SJCRH30 (cell line): Measurements from ENCODE around the genes SMPDL3B and PTAFR.

DNA sequence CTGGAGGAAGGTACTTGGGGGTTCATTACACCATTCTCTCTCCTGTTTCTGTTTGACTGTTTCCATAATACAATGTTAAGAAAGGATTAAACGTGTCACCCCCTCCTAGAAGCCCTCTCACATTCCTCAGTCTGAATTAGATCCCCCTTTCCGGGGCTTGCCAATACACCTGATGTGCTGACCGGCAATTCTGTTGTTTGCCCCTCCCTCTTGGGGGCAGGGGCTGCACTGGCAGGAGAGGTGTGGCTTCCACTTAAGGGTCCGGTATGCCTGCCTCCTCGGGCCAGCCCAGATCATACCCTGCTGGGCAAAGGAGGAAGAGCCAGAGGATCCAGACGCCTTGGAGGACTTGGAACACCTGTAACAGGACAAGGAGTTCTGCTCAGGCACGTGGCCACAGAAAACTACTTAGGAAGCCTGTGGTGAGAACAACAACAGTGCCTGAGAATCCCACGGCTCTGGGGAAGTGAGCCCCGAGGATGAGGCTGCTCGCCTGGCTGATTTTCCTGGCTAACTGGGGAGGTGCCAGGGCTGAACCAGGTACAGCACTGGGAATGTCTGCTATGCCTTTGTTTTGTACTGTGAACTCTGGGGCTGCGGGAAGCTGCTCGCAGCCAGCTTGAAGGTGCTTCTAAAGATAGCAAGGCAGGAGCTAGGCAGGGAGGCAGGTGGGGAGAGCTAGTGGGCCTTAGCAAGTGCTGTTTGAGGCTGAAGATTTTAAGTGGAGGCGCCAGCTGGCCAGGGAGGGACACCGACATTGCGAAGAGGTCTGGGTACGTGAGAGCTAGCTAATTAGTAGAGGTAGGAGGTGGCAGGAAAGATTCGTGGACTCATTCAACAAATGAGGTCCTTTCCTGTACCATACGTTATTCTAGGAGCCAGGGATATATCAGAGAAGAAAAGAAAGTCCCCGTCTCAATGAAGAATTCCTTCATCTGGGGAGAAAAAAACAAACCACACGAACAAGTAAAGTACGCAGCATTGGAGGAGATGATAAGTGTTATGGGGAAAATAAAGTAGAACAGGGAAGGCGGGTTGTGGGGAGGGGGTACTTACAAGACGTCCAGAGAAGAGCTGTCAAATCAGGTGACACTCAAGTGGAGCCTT is at the start of gene SMPDL3B:
TSS of gene SMPDL3B (plus strand) at position 296 of the 1,107 bp plus-strand sequence.
- RAMPAGE, long total RNA, result no peak

DNA sequence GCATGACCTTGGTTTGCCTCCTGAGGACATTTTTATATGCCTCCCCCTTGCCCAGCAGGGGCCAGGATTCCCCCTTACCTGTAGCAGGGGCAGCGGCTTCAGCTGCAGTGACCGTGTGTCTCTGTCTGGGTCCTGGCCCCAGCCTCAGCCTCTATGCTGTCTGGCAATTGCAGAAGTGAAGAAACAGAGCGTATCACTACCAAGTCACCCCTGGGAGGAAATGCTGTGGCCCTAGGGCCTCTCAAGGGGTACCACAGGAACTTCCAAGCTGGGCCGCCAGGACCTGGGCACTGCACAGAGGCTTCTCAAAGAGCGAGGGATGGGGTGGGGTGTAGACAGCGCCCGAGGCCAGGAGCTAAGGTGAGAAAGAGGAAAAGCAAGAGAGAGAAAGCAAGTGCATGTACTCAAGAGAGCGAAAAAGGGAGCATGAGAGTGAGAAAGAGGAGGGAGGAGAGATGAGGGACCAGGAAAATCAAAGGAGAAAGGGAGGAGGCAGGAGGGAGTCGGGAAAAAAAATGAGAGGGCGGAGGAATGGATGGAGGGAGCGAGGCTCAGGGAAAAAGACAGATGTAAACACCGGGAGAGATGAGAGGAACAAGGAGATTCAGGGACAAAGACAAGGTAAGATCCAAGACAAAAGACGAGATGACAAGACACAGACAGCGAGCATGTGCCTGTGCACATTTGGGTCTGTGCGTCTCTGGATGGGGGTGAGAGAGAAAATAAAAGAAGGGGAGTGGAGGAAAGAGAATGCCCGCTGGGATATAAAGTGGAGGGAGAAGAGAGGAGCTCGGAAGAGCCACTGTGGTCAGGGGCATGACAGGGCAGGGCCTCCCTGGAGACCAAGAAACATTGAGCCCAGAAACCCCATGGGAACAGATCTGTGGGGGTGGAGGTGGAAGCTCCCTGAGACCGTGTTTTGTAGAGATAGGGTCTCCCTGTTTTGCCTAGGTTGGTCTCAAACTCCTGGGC is at the start of gene PTAFR:
TSS of gene PTAFR (minus strand) at position 177 of the 972 bp plus-strand sequence.
- RAMPAGE, long total RNA, result no peak

DNA sequence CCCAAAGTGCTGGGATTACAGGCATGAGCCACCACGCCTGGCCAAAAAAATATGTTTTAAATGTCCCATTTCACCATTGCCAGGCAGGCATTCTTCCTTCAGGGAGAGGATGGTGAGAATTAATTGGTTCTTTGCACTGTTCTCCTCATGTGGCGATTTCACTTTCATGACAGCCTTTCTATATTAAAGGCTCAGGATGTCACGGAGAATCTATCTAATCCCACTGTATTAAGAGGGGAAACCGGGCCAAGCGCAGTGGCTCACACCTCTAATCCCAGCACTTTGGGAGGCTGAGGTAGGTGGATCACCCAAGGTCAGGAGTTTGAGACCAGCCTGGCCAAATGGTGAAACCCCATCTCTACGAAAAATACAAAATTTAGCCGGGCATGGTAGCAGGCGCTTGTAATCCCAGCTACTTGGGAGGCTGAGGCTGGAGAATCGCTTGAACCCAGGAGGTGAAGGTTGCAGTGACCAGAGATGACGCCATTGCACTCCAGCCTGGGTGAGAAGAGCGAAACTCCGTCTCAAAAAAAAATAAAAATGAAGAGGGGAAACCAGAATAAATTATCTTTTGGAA is 6.5 kb downstream of the MED18 start:
- RAMPAGE, long total RNA, result no peak

DNA sequence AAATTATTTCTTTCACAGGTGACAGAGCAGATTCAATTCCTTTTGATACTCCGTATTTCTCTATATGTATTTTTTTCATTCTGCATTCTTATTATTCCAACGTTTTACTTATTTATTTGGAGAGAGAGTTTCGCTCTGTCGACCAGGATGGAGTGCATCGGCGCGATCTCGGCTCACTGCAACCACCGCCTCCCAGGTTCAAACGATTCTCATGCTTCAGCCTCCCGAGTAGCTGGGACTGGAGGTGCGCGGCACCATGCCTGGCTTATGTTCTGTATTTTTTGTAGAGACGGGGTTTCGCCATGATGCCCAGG is 575 bp upstream of the RCC1 start:
- RAMPAGE, long total RNA, result no peak

GRCh38 chr1:28743309-28743781 is 6.6 kb downstream of the YTHDF2 start:
- RAMPAGE, long total RNA, result no peak

GRCh38 chr1:28881974-28882634 is 32.3 kb upstream of the EPB41 start:
- RAMPAGE, long total RNA, result no peak

DNA sequence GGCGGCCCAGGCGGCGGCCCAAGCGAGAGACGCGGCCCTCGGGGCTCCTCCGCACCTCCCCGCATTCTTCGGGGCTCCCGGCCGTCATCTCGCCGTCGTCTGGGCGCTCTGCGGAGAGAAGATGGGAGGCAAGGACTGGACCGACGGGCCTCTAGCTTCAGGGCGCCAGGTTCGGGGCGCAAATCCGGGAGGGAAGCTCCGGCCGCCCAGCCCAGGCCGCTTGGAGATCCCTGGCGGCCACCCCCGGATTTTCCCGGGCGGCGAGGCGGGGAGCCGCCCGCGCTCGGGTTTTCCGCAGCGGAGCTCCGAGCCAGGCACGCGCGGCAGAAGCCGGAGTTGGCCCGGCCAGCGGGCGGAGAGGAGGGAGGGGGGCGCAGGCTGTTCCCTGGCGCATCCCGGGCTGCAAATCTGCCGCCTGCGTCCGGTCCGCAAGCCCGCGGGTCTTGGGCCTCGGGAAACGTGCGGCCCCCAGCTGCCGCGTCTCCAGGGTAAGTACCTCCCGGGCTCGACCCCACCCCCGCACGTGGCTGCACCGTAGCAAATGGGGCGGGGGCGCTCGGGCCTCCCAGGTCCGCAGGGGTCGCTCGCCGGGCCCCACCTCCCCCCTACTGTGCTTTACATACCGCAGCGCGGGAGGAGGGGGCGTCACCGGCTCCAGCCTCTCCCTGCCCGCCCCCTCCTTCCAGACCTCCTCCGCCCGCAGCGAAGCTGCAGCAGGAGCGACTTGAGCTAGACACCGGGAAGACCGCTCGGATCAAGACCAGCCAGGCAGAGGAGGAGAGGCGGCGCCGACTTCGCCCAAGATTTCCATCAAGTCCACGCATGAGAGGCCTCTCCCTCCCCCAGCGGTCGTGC is 1.7 kb downstream of the TMEM200B start:
- RAMPAGE, long total RNA, result no peak

DNA sequence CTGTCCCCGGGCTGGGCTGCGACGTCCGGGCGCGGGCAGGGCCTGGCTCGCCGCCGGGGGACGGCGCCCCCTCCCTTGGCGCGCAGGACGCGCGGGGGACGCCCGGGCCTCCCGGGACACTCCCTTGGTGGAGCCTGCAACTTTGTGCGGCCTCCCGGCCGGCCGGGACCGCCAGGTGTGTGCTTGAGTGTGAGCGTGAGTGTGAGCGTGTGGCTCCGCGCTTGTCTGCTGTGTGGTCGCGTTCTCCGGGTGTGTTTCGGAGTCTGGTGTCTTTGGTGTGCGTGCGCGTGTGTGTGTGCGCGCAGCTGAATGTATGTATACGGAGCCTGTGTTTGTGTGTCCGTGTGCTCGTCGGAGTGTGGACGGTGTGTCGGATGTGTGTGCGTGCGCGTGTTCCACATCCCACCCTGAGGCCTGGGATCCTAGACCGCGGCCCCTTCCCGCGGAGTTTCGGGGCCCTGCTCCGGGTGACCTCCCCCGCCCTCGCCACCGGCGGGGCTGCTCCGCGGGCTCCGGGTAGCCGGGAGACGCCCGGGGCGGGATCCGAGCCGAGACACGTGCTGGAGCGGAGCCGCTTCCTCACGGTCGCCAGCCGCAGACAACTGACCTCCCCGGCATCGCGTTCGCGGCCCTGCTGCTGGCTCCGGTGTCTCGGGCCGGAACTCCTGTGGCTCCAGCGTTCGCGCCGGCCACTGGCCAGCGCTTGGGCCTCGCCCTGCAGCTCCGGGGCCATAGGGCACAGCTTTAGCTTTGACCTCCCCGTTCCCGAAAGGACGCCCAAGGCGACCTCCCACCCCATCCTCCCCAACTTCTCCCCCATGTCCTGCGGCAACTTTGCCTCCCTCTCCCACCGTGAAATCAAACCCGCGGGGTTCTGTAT is 1.8 kb downstream of the PTPRU start:
- RAMPAGE, long total RNA, result no peak

DNA sequence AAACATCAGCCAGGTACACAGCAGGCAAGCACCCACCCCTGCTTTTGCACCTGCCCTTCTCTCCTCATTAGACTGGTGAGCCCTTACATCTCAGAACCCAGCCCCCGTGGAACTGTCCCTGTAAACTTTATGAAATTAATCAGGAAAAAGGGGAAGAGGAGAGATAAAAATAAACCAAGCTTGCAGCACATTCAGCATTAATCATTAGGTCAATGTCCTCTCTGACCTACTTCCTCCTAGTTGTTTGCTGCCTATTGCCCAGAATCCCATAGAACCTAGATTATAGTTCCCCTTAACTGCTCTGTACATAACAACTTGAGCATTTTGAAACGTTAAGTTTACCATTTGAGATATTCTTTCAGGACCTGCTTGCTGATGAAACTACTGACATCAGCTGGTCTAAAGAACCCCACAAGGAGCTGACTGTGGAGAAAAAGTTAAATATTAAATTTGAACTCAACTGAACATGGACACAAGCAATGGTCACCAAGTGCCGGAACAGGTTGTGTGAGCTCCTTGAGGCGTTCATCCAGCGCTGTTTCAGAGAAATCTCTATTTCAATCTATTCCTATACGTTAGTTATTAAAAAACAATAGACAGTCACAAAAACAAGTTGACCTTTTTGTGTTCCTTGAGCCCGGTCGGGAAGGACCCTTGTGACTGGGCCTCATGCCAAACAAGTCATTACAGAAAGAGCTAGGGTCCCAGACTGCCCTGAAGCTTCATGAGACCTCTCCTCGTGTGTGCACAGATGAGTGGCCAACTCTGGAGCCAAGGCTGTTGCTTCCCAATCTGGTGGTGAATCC is 738.2 kb downstream of the MATN1 start:
- RAMPAGE, long total RNA, result no peak

DNA sequence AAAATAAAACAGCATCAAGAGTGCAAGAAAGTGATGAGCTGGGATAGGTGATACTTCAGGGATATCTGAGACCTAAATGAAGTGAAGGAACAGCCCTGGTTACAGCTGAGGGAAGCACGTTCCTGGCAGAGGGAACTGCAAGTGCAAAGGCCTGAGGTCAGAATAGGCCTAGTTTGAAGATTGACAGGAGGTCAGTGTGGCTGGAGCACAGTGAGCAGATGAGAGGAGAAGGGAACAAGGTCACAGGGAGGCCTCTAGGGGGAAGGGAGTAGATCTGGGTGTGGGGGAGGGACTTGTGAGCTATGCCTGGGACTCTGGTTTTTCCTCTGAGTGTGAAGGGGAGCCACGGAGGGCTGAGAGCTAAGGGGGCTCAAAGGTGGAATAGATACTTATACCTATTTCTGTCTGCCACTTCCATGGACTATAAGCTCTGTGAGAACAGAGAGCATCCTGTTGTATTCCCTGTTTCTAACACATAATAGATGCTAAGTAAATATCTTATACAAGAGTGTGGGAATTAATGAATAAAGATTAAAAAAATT is 736.4 kb downstream of the MATN1 start:
- RAMPAGE, long total RNA, result no peak

- RAMPAGE, long total RNA, result no peak
Observed at GRCh38 chr1:30009854-30010349, 713.5 kb downstream of the MATN1 start.

DNA sequence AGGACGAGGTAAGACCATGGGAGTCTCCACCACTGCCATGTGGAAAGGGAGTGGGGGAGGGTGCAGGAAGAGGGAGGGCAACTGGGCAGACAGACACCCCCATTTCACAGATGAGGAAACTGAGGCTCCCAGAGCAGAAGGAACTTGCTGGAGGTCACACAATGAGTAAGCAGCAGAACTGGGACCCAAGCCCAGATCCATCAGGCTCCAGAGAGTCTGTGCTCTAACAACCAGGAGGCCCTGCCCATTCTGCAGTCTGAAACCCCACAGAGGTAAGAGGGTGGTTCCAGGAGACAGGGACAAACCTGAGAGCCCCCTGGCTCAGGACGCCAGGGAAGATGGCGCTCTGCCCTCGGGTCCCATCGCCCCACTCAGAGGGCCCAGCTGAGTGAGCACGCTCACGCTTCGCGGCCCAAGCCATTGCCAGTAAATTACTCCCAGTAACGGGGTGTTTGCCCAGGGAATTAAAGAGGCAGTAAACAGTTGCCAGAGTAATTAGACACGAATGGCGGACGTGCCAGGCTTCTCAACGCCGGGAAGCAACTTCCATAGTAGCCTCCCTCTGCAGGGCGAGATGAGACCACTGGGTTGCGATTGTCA is 59.1 kb downstream of the MATN1 start:
- RAMPAGE, long total RNA, result no peak

- RAMPAGE, long total RNA, result no peak
Observed at GRCh38 chr1:30754335-30755489, 2.9 kb downstream of the LAPTM5 start.

DNA sequence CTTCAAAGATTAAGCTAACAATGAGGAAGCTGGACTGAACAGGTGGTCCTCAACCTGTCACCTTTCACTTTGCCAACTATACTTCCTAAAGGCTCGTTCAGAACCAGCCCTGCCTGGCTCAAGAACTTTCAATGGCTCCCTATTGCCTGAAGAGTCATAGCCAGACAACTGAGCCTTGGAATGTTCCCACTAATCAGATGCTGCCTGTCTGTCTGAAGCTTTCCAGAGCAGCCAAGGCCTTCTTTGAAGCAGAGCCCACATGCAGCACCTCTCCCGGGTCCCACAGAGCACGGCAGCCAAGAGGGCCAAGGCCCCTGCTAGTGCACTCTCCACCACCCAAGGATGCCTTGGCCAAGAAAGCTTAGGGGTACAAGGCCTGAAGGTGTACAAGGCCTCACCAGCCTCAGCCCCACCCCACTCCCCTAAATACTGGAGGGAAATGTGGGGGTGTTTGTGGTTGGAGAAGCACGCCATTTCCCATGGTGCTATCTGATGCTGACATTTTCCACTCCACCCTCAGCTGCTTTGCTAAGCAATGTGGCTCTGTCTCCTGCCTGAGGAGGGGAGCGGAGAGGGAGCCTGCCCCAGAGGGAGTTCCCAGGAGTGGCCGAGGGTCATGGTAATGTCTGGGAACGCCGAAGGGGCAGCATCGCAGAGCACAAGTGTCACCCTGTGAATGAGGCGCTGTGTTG is 8.2 kb upstream of the LAPTM5 start:
- RAMPAGE, long total RNA, result no peak

DNA sequence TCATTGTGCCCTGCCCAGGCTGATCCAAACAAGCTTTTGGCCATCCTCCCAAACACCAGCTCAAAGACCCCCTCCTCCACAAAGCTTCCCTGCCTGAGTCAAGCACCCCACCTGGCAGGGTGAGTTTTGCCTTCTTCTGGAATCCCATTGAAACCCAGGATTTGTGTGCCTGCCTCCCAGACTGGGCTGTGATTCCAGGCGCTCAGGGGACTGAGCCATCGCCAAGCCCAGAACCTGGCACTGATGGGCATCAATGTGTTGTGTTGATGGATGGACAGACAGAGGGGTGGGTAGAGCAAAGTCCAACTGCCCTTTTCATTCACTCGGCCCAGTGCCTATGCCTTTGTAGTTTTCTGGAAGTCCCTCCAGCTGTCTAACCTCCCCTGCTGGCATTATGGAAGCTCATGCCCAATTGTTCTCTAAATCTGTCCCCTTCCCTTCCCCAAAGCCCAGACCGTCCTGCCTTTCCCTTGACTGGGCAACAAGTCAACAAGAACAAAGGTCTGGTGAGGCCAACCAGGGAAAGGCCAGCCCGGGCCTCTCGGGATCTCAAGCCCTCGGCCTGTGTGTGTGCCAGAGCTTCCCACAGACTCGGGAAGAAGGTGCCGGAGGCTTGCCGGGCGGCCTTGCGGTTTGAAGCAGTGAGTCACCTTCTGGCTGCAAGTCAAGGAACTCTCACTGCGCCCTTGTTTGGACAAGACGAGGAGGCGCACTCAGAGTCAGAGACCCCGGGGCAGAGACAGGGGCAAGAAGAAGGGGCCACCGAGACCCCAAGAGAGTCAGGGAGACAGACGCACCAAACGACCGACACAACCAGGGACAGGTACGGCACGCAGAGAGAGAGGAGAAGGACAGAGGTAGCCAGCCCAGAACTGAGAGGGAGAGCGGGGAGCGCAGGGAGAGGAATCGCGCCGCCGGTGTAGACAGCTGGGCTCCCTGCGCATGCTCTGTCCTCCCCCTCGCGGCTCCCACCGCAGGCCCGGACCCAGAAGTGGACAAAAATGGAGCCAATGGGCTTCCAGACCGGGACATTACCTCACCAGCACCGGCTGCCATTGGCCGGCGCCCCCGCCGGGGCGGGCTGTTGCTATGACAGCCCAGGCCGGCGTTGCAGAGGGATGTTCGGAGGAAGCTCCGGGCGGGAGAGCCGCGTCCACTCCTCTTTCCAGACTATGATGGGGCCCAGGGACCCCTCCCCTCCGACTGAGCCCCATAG is 66.4 kb upstream of the LAPTM5 start:
- RAMPAGE, long total RNA, result no peak

GRCh38 chr1:30881742-30882149 is 26.8 kb downstream of the SDC3 start:
- RAMPAGE, long total RNA, result no peak

- RAMPAGE, long total RNA, result no peak
Observed at GRCh38 chr1:30933982-30934258, 25.4 kb upstream of the SDC3 start.

DNA sequence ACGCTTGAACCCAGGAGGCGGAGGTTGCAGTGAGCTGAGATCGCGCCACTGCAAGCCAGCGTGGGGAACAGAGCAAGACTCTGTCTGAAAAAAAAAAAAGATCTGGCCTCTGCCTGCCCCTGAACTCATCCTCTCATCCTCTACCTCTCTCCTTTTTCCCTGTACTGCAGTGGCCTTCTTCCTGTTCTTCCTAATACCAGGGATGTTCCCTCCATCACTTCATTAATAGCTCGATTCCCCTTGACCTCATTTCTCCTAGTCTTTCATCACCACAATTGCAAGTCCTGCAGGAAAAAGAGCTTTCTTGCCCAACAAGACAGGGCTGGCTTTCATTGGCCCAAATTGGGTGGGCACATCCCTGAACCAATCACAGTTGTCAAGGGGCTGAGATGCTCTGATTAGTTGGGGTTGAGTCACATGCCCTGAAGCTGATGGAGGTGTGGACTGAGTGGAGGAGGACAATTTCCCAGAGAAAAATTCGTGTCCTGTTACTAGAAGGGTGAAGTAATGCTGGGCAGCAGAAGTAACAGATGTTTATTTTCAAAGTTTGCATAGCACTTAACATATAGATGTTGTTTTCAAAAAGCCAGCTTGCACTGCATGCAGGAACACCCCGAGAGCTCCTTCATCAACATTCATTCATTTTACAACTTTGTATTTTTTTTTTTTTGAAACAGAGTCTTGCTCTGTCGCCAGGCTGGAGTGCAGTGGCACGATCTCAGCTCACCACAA is 86.9 kb upstream of the PUM1 start:
- RAMPAGE, long total RNA, result no peak

DNA sequence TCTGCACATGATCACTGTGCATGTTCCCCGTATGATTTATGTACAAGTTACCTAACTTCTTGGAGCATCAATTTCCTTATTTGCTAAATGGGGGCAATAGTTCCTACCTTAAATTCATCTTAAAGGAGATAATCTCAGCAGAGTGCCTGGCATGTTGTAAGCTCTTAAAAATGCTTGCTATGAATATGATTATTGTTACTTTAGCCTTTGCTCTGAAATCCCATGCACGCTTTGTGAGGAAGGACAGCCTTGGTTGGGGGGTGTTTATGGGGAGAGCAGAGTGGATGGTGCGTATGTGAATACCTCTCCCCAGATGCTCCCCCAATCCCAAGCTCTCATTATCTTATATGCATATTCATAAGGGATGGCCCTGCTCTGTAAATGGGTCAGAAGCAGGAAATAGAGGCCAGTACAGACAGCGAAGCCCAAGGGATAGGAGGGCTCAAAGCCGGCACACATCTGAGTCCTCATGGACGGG is 3.6 kb upstream of the SERINC2 start:
- RAMPAGE, long total RNA, result no peak

DNA sequence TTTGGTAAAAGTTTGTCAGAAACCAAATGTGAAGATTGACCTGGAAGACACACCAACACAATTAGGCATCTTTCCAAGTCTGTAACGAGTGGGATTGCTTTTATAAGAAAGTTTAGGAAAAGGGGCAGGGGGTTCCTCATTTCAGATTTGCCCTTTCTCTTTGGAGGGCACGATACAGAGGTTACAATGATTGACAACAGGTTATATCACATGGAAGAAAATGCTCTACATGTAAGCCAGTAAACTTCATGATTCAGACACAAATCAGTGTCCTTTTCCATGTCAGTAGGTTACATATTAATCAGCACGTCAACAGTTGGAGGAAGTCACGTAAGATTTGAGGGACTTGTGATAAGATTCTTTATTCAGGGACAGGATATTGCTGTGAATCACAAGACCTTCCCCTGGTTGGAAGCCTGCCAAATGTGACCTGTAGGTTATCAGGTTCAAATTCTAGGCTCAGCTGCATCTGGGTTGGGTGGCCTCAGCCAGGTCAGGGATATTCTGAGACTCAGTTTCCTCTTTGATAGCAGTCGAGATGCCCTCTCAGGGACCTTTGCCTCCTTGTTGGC is 31.7 kb downstream of the SERINC2 start:
- RAMPAGE, long total RNA, result no peak